Amniotic epithelial cell (primary cell): ENCODE data around the genes MAPK13 and PXT1.

DNA sequence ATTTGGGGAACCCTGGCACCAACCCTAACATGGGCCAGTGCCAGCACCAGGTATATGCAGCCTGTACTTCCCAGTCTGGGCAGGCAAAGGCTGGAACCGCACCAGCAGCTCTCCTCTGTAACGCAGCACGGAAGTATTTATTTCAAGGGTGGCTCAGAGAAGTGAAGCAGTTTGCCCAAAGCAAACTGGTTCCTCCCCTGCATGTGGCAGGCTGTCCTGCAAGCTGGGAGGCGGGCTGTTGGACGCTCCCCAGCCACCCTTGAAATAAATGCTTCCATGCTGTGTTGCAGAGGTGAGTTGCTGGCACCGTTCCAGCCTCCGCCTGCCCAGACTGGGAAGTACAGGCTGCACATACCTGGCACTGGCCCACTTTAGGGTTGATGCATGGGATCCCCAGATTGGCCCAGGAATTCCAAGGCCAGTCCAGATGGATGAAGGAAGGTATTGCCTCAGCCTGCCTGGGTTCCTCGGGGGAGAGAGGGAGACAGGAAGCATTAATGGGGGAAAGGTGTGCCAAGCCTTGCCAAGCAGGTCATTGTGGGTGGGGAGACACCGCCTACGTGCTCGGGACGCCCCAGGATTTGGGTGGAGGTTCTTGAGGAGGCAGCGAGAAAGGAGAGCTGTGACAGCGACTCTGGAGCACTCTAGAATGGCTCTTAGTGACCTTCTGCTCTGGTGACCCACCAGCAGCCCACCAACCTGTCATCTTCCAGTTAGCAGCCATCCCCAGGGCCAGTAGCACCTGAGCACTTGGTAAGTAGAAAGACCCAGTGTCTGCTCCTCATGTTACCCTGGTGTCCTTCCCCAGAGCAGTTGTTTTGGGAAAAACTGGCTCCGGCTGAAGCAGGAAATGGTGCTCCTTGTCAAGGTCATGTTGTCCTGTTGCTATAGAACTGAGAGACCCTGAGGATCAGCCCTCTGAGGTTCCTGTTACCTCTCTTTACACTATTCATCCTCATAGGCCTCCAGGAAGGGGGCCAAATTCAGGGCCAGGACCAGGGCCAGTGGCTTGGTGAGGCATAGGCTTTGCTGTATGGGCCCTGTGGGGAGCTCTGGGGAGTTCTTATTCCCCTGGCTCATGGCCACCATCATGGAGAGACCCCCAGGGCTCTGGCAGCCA lies 50.1 kb downstream of the PPARD start:
- RRBS = no CpG with 5 or more reads among the region's 15 CpGs

DNA sequence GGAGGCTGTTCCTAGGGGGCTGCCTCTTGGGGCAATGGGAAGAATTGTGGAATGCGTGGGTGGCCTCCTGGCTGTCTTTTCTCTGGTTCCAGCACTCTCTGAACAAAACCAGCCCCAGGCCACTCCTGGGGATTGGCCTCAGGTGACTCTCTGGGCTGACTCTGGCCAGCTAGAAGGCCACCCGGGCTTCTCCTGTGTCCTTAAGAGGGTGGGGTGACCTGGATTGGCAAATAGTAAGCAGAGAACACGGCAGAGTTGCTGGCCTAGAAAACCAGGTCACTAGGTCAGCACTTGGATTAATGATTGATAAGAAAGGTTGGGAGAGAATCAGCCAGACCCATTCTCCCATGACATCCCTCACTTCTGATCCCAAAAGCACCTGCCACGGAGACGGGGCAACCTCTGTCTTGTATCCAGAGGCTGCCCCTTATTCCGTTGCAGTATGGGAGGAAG lies 49.6 kb upstream of the FANCE start:
- RRBS = no CpG with 5 or more reads among the region's 6 CpGs

DNA sequence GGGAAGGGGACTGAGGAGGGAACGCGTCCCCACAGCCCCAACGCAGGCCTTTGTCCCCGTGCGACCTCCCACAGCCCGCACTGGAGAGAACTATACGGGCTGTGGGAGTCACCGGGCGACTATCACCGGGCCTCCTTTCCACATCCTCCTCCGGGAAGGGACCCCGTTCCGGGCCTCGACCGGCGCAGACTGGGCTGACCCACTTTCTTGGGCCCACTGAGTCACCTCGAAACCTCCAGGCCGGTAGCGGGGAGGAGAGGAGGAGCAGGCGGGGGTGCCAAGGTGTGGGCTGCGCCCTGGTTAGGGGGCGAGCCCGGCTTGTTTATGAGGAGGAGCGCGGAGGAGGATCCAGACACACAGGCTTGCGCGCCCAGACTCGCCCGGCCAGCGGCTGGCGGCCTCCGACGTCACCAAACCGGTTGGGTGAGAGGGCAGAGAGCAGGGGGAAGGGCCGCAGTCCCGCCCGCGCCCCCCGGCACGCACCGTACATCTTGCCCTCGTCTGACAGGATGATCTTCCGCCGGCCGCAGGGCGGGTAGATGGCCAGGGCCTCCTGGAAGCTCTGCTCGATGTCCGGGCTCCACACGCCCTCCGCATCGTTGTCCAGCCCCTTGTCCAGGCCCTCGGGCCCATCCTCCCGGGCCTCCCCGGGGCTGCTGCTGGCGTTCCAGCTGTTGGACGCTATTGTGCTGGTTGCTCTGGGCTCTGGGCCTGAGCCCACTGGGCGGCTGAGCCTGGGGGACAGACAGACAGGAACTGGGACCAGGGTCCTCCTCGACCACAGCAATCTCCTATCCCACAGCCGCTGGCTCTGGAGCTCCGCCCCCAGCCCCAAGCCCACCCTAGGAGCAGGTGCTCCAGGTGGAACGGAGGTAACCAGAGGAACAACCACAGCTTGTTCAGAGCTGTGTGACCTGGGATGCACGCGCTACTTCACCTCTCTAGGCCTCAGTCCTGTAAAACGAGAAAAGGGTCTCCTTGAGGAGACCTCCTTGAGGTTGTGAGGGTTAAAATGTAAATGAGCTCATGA lies 10.6 kb downstream of the TEAD3 start:
- RRBS = 4% methylated on average over 36 of the region's 64 CpGs

- RRBS = no CpG with 5 or more reads among the region's 6 CpGs
Measured at GRCh38 chr6:35491982-35492543, 4.8 kb downstream of the TEAD3 start.

GRCh38 chr6:35610742-35611831 lies 77.6 kb downstream of the FKBP5 start:
- RRBS = no CpG with 5 or more reads among the region's 8 CpGs

- RRBS = 22% methylated on average over 2 of the region's 7 CpGs
Measured at GRCh38 chr6:35662842-35663511, 25.7 kb downstream of the FKBP5 start.

- RRBS = no CpG with 5 or more reads among the region's 2 CpGs
Measured at GRCh38 chr6:36037485-36038218, 10.0 kb downstream of the MAPK14 start.

DNA sequence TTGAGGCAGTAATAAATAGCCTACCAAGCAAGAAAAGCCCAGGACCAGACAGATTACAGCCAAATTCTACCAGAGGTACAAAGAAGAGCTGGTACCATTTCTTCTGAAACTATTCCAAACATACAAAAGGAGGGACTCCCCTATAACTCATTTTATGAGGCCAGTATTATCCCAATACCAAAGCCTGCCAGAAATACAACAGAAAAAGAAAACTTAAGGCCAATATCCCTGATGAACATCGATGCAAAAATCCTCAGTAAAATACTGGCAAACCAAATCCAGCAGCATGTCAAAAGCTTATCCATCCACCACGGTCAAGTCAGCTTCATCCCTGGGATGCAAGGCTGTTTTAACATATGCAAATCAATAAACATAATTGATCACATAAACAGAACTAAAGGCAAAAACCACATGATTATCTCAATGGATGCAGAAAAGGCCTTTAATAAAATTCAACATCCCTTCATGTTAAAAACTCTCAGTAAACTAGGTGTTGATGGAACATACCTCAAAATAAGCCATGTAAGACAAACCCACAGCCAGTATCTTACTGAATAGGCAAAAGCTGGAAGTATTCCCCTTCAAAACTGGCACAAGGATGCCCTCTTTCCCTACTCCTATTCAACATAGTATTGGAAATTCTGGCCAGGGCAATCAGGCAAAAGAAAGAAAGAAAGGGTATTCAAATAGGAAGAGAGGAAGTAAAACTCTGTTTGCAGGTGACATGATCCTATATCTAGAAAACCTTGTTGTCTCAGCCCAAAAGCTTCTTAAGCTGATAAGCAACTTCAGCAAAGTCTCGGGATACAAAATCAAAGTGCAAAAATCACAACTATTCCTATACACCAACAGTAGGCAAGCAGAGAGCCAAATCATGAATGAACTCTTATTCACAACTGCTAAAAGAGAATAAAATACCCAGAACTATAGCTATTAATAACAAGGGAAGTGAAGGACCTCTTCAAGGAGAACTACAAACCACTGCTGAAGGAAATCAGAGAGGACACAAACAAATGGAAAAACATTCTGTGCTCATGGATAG lies 43.4 kb upstream of the MAPK13 start:
- RRBS = no CpG with 5 or more reads among the region's 3 CpGs

GRCh38 chr6:36097741-36098475 lies 32.4 kb upstream of the MAPK13 start:
- RRBS = no CpG with 5 or more reads among the region's 5 CpGs

DNA sequence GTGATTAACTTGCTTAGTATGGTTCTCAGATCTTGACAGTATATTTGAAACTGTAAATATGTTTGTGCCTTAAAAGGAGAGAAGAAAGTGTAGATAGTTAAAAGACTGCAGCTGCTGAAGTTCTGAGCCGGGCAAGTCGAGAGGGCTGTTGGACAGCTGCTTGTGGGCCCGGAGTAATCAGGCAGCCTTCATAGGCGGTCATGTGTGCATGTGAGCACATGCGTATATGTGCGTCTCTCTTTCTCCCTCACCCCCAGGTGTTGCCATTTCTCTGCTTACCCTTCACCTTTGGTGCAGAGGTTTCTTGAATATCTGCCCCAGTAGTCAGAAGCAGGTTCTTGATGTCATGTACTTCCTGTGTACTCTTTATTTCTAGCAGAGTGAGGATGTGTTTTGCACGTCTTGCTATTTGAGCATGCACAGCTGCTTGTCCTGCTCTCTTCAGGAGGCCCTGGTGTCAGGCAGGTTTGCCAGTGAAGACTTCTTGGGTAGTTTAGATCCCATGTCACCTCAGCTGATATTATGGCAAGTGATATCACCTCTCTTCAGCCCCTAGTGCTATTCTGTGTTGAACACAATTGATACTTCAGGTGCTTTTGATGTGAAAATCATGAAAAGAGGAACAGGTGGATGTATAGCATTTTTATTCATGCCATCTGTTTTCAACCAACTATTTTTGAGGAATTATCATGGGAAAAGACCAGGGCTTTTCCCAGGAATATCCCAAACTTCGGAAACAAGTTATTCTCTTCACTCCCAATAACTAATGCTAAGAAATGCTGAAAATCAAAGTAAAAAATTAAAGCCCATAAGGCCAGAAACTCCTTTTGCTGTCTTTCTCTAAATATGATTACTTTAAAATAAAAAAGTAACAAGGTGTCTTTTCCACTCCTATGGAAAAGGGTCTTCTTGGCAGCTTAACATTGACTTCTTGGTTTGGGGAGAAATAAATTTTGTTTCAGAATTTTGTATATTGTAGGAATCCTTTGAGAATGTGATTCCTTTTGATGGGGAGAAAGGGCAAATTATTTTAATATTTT lies 21.0 kb upstream of the MAPK13 start:
- RRBS = no CpG with 5 or more reads among the region's 8 CpGs

DNA sequence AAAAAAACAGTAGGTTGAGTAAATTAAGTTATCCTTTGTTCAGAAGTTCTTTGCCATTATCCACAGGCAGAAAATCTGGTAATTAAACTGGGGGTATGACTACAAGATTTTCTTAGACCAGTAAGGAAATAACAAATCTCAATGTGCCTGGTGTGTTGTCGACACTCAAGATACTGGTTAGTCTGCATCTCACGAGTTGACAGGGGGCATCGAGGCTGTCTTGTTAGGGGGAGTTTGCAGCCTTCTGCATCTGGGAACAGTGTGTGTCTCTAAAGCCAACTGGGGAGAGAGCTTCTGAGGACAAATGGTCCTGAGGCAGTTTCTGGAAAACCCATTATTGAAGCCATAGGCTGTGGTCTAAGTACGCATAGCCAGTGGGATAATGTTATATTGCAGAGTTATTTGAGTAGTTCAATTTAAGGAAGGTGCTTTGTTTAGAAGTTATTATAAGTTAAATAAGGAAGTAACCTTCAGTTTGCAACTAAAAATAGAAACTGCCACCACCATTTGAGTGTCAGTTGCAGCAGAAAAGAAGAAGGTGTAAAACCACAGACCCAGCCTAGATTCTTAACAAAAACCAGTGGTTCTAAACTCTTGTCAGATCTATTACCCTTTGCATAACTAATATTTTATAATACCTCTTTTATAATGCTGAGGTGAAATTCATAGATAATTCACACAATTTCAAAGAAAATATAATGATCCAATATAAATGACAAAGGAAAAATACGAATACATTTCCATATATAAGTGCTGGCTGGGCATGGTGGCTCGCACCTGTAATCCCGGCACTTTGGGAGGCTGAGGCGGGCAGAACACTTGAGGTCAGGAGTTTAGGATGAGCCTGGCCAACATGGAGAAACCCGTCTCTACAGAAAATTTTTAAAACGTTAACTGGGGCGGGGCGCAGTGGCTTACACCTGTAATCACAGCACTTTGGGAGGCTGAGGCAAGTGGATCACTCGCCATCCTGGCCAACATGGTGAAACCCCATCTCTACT lies 15.3 kb upstream of the MAPK13 start:
- RRBS = no CpG with 5 or more reads among the region's 13 CpGs

GRCh38 chr6:36130148-36131191 lies at the start of gene MAPK13:
TSS of gene MAPK13 (plus strand) at chr6:36130513.
- RRBS = 5% methylated on average over 21 of the region's 89 CpGs

DNA sequence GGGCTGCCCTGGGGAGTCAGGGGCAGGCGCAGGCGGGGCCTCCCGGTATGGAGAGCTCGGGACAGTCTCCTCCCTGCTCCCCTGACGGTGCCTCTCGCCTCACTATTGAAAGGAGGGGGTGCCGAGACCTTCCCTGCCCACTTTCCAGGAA lies 994 bp downstream of the MAPK13 start:
- RRBS = 8% methylated on average over 3 of the region's 7 CpGs

GRCh38 chr6:36210173-36210586 lies 13.6 kb downstream of the BRPF3 start:
- RRBS = no CpG with 5 or more reads among the region's 14 CpGs

- RRBS = no CpG with 5 or more reads among the region's 19 CpGs
Measured at GRCh38 chr6:36210816-36211742, 14.5 kb downstream of the BRPF3 start.

- RRBS = no CpG with 5 or more reads among the region's 10 CpGs
Measured at GRCh38 chr6:36339026-36339483, 2.4 kb upstream of the BNIP5 start.

GRCh38 chr6:36442578-36443140 lies at the start of gene PXT1:
TSS of gene PXT1 (minus strand) at chr6:36442854.
- RRBS = 1% methylated on average over 32 of the region's 62 CpGs

DNA sequence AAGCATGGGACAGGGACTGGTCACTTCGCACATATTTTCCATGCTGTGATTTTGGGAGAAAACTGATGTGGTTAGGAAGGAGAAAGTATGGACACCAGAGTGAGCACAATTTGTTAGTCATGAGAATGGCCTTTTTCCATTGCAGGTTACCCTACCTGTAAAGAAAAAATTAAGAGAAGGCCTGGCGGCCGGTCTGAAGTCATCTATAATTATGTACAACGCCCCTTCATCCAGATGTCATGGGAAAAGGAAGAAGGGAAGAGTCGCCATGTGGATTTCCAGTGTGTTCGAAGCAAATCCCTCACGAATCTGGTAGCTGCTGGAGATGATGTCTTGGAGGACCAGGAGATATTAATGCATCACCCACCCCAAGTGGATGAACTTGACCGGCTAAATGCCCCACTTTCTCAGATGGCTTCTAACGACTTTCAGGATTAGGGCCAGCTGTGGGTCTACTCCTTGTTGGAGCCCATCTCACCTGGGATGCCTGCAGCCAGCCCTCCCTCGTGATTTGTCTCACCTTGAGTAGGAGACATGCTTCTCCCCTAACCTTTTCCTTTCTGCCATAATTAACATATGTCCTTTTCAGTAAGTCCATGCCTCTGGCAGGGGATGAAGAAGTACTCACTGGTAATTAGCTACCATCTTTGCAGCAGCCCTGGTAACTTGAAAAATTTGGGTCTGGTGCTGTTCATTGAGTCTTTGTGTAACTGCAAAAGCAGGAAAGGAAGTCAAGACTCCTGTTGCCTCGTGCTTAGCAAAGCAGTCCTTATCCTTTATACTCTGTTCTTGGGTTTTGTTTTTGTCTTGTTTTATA lies 44.1 kb downstream of the KCTD20 start:
- RRBS = no CpG with 5 or more reads among the region's 11 CpGs

DNA sequence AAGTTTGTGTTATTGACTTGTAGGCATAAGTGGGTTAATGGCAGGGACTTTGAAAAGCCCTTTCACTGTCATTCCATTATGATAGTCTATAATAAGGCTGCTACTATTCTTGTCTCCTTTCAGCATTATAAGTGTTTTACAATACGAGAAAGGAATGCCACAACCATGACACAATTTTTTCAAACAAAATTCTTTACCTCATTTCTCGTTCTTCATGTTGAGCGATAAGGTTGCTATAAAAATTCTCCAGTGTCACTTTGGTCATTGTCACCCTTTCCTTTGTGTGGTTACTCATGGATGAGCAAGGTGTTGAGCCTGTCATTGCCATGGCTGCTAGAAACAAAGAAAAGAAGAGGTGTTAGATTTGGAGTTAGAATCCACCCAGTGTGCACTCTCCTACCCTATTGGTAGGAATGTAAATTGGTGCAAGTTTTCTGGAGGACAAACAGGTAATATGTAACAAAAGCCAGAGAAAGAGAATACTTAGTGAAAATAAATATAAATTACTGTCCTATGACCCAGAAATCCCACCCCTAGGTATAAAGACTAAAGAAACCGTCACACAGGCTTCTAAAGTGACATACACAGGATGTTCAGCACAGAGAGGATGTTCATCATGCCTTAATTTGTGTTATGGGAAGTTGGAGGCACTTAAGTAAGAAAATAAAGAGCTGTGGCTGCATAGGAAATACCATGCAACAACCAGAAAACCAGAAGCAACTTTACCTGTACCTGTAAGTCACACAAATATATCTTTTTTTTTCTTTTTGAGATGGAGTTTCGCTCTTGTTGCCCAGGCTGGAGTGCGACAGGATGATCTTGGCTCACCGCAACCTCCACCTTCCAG lies 7.2 kb downstream of the STK38 start:
- RRBS = no CpG with 5 or more reads among the region's 7 CpGs

GRCh38 chr6:36602840-36604037 lies 9.1 kb downstream of the SRSF3 start:
- RRBS = no CpG with 5 or more reads among the region's 4 CpGs